Measurements from ENCODE around the genes IFI44, ADGRL4, PRKACB and SYDE2.

DNA sequence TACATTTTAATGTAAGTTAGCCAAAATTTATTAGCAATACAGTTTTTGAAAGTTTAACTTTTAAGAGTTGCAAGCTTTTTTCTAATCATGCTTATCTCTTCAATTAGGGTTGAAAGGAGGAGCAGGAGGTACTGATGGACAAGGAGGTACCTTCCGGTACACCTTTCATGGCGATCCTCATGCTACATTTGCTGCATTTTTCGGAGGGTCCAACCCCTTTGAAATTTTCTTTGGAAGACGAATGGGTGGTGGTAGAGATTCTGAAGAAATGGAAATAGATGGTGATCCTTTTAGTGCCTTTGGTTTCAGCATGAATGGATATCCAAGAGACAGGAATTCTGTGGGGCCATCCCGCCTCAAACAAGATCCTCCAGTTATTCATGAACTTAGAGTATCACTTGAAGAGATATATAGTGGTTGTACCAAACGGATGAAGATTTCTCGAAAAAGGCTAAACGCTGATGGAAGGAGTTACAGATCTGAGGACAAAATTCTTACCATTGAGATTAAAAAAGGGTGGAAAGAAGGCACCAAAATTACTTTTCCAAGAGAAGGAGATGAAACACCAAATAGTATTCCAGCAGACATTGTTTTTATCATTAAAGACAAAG is 8.3 kb downstream of the DNAJB4 start:
- PRO-cap, result no peak

GRCh38 chr1:78082223-78082818 is 36.6 kb downstream of the GIPC2 start:
- PRO-cap, result no peak

DNA sequence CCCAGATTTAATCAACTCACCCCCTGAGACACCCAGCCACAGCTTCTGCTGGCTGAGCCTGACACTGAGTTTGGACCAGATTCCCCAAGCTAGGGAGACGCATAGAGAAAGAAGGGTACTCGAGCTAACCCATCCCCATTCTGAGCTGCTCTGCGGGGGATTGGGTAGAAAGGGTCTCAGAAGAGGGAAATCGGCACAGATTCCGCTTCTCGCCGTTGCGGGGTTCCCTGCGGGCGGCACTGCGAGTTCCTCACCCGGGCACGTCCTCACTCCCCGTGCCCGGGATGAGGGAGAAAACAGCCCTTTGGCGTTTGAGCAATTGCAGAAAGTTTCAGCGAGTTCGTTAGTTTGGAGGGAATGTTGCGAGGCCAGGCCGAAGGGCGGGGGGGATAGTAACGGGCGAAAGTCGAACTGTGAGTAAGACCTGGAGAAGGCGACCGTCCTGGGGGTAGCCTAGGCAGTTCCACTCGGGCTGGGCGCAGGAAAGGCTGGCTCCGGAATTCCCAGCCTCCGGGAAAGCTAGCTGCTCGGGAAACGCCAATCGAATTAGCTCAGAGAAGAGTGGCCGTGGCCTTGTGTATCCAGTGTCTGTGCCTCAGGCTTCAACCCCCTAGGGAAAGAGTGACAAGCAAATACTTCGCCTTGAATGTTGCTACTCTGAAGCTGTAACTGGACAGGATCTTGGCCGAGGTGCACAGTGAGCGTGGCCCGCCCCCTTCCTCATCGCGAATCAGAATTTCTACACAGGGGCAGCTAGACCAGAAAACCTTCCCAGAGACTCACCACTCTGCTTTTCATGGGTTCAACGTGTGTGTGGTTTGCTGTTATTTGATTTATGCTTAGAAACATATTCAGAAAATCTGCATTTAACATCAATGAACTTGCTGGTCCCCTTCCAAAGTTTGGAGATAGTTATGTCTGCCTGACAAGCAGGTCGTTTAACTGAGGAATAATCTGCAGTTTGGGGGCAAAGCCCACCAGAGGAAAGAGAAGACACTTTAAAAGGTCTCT is 819 bp downstream of the PTGFR start:
- PRO-cap, result no peak

- PRO-cap, result unidirectional peak, plus-strand start at chr1:78649832
Measured at GRCh38 chr1:78649602-78649958, at the start of gene IFI44. TSS of gene IFI44 (plus strand) at chr1:78649831.

GRCh38 chr1:79006498-79007013 is at the start of gene ADGRL4:
TSS of gene ADGRL4 (minus strand) at chr1:79006730.
- PRO-cap, result unidirectional peak, minus-strand start at chr1:79006699

DNA sequence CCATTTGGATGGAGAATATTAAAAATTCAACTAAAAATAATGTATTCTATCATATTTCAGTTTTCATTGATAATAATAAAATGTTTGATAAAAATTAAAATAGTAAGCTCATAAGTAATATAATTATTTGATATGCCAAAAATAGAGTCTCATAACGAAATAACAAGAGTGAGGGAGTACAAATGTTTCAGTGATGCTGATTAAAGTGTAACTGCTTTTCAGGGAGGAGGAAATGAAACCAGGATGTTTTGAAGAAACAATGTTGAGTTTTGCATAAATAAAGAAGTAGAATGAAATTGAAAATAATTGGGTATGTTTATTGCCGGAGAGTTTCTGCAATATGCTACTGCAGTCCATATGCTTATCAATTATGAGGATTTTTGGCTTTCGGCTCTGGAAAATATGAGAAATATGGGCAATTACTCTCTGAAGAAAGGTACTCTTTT is 1159.7 kb upstream of the ADGRL2 start:
- PRO-cap, result no peak

- PRO-cap, result no peak
Measured at GRCh38 chr1:81245448-81246034, 555.2 kb upstream of the ADGRL2 start.

GRCh38 chr1:81435078-81435467 is 365.7 kb upstream of the ADGRL2 start:
- PRO-cap, result unidirectional peak, minus-strand start at chr1:81435235

DNA sequence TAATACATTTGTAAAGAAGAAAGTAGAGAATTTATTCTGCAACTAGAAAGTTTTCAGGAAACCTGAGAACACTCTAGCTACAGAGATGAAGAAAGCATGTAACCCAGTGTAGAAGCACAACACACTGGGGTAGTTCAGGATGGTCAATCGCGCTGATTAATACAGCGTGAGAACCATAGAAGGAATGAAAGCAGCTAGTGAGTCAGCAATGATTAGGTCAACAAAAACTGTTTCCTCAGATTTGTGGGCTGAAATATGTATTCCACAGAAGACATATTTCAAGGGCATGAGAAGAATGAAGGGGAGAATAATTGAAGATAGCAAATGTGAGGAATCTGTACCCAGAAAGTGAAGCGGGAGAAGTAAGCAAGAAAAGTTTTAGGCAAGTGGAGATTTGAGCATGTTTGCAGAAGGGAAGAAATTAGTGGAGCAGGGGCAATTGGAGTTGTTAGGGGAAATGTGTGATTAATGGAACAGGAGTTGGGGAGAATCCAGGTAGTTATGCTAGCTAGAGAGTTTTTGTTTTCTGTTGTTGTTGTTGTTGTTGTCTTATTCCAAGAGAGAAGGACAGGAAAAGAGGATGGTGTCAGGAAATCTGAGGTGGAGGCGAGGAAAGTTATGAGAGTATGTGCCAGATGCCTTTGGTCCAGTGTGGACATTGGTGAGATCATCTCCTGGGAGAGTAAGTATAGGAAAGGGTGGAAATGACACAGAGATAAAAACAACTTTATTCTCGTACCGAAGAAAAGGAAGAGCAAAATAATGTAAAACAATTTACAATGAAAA is 97.6 kb upstream of the ADGRL2 start:
- PRO-cap, result no peak

GRCh38 chr1:81803781-81804235 is 3.1 kb downstream of the ADGRL2 start:
- PRO-cap, result no peak

DNA sequence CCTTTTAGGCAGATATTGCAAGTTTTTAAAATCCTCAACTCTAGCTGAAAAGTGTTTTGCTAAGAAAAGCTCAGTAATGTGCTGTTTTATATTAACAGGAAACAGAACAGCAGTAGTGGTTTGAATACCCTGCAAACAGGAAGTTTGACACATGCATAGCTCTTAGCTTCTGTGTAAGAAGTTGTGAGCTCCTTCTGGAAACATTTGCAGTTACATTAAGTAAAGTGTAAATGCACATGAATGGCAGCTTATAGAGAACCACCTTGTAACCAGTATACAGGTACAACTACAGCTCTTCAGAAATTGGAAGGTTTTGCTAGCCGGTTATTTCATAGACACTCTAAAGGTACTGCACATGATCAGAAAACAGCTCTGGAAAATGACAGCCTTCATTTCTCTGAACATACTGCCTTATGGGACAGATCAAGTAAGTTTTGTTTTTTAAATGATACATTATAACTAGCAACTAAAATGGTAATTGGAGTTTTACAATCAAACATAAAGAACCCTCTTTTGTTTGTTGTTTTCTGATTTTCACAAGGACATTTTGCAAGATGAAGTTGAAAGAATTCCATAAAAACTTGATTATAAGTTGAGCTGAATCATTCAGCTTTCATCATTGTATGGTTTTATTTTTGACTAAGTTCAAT is at the start of gene PRKACB:
Gene PRKACB, plus strand, starts transcription at position 150 of the 650 bp plus-strand sequence.
- PRO-cap, result no peak

DNA sequence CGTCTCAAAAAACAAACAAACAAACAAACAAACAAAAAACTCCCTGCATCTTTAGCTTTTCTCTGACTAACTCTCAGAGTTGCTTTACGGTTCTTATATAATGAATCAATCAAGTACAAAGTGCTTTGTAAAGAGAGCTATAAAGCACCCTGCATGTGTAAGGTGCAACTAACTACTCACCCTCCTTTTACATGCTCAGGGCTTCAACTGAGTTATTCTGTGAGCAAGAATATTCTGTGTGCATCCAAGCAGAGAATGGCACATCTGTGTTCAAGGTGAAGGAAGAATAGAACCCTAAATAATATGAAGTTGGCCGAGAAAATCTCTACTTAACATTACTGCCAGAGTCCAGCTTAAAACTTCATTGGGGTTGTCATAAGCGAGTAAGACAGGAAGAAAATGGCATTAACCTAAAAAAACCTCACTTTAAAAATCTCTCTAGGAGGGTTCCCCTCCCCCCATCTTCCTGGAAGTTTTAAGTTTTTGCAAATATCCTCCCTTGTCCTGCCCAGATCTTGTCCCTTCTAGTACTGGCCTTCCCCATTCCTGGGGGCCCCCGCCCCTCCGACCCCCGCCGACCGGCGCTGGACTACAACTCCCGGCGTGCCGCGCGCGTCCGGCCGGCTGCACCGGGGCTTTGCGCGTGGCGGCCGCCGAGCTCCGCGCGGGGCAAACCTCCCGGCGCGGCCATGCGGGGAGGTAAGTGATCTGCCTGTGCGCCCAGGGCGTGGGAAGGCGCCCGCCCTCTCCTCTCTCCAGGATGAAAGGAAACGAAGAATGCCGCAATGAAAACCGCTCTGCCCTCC is 3.4 kb upstream of the SAMD13 start:
- PRO-cap, result bidirectional peak, plus-strand start at position 672 of the sequence, minus-strand start at position 566 of the sequence

DNA sequence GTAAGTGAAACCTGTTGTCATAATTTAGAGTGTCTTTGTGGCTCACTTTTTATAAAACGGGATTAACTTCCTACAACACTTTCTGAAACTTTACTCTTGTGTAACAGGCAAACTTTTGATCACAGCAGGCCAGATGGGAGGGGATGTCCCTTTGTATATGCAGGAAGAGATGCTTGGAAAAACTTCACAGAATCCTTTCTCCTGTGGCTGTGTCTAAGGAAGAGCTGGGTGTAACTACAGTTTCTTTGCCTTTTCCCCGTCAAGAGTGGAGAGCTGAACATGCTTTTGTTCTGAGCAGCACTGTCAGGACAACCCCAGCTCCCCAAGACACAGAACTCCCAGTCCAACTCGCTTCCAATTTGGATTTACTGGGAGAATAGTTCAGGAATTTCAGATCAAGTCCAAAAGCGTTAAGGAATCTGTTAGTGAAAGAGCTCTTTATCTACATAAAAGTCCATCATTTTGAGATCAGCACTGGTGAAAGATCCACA is 1.7 kb upstream of the SAMD13 start:
- PRO-cap, result no peak

- PRO-cap, result no peak
Measured at GRCh38 chr1:84407732-84408724, 9.7 kb downstream of the DNASE2B start.

DNA sequence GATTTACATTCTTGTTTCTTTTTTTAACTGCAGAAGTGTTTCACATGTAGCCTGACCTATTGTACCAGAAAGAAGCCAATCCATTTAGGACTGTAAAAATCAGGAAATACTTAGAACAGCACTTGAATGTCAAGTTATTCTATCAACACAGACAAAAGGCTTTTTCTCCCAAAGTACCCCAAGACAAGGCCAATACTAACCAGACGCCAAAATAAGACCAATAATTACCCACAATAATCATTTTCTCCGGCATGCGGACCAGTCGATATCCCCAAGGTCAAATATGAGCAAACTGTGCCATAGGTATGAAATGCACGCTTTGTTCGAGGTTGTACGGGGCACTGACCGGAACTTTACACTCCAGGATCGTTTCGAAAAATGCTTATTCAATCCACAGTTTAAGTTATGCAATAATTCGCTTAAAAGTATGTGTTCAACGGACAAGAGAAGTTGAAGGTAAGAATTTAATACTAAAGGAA is 1.1 kb upstream of the SPATA1 start:
- PRO-cap, result no peak

GRCh38 chr1:84688425-84689078 is 1.7 kb downstream of the SSX2IP start:
- PRO-cap, result no peak

GRCh38 chr1:85200490-85201539 is at the start of gene SYDE2:
TSS of gene SYDE2 (minus strand) at chr1:85201016.
- PRO-cap, result bidirectional peak, plus-strand start at chr1:85201132, minus-strand start at chr1:85201013; bidirectional peak, plus-strand start at chr1:85201455, minus-strand start at chr1:85201381

DNA sequence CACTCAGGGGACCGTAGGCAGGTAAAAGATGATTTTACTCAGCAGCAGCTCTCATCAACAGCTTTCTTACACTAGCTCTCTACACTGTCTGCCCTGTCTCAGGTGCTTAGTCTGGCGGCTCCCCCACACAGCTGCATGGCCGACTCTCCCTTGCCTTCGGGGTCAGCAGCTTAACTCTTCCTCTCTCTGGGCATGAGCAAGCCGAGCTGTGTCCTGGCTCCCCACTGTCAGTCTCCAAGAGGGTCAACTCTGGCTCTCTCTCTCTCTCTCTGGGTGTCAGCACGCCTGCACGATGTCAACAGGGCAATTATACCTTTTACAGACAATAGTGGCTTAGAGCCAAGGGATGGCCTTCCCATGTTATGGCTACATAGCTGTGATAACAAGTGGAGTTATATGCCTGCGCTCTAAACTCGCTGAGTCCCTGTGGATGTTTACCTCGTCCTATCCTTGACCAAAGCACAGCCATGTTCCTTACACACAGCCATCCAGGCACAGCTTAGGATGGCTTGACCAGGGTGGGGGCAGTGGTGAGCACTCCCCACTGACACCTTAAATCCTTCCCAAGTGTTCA is 3.1 kb upstream of the BCL10 start:
- PRO-cap, result no peak

GRCh38 chr1:85473604-85474356 is 8.8 kb upstream of the DDAH1 start:
- PRO-cap, result no peak

GRCh38 chr1:85527045-85527697 is 53.4 kb upstream of the CCN1 start:
- PRO-cap, result no peak